Foreskin fibroblast (primary cell): ENCODE results near the genes DNMBP and SEMA4G.

DNA sequence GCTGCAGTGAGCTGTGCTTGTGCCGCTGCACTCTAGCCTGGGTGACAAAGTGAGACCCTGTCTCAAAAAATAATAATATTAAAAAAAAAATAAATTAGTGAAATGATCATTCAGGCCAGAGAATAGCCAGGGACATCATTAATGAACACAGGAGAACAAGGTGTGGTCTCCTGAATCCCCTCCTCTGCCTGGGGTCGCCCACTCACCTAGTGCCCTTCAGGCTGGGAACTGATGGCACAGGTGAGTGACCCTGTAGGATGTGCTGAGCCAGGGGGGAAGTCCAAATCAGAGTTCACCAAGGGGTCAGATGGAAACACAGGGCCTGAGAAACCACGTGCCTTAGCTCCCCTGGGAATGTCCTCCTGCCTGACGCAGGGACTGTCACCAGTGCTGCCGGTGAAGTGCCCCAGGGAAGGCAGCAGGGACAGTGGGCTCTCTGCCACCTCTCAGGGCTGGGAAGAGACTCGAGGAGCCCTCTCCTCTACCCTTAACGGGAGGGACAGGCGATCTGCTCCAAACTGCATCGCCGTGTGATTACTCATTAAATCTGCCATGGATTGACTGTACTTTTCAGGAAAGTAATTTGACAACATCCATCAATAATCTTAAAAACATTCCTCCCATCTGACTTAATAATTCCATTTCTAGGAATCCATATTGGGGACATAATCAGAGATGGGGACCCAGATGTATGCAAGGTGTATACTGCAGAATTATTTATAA lies 5.8 kb upstream of the PYROXD2 start:
- RRBS, result no CpG with 5 or more reads among the region's 10 CpGs

DNA sequence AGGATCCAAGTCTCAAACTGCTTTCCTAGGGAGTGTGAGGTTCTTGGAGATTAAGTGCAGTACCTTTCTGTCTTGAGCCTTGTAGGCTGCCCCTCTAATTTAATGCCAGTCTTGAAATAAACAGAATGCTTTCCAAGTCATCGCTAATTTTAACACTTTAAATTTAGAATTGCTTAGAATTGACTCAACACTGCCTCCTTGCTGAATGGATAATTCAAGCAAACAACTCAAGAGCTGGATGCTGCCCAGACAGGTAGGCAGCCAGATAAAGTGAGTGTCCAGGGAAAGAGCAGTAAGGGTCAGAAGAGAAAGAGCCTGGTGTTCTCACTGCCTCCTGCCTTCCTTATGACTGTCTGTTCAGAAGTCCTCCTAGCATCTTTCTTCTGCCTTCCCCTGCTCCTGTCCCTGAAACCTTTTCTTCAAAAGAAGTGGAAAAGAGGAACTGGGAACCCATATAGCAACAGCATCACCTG lies 3.0 kb upstream of the GOT1 start:
- RRBS, result no CpG with 5 or more reads among the region's 1 CpG

DNA sequence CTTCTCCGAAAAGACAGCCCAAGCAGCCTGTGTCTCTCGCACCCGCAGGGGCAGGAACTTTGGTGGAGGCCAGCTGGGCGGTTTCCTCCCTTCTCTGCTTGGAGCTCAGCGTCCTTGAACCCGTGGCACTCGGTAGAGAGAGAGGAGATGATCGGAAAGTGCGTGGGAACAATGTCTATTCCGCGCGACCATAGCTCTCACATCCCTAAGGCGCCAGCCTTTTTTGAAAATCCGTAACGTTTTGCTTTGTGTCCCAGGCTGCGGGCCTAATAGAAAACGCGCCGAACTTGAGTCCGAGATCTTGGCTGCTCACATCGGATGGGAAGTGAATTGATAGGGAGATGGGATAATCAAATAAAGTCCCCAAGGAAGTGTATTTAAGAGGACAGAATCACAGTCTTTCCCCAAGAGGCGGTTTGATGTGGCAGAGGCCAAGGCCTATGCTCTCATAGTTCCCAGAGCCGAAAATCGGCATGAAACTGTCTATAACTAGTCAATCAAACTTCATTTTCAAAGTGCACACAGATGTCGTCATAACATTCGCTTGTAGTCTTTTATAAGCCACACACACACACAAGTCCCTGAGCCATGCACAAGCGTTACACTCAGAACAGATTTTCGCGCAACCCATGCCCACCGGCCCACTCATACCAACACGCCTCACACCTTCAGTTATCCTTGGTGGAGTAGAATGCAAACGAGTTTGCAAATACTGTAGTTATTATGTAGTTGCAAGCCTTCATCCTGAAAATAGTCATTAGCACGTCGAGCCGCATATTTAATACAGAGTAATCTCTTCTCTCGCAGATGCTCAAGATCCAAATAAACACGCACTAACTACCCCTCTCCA lies 1.4 kb downstream of the NKX2-3 start:
- RRBS, result no CpG with 5 or more reads among the region's 37 CpGs

DNA sequence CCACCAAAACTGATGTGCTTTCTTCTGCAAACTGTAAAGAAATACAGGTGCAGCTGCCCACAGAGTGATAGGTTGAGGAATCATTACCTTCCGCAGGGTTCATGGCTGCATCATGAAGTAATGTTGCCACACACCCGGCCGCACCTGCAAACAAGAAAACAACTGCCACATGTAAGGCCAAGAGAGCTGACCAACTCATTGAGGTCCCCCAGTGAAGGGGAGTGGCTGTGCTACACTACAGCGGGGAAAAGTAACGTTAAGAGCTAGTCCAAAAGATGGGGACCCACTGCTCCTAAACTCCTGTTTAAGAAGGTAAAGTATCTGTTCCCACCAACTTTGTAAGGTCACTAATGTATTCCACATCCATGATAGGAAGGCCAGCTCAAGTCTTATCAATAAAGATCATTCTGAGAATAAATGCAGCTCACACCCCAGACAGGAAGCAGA lies 7.8 kb downstream of the SLC25A28 start:
- RRBS, result no CpG with 5 or more reads among the region's 5 CpGs

DNA sequence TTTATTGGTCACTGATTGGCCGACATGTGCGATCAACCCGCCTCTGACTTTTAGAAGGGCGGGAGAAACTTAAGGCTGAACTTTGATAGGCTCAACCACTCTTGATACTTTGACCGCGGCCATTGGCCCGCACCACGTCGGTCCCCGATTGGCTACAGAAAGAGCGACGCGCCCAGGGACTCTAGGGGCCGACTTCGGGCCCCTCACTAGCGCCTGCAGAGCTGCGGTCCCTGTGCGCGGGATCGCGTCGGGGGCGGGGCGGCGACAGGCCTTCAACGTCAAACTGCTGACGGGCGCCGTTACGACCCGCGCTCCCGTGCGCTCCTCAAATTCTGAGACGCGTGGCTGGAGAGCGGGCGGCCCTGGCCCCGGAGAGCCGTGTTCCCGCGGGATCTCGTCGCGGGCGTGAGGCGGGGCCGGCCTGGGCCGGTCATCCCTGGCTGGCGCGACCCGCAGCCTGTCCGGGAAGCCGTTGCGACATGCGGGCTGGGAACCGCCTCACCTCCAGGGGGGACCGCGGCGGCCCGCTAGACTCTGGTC lies 471 bp upstream of the SLC25A28 start:
- RRBS, result 2% methylated on average over 18 of the region's 61 CpGs

- RRBS, result no CpG with 5 or more reads among the region's 4 CpGs
Observed at GRCh38 chr10:99667092-99667559, 7.8 kb downstream of the ENTPD7 start.

GRCh38 chr10:99921803-99922623 lies 87.7 kb downstream of the DNMBP start:
- RRBS, result no CpG with 5 or more reads among the region's 5 CpGs

DNA sequence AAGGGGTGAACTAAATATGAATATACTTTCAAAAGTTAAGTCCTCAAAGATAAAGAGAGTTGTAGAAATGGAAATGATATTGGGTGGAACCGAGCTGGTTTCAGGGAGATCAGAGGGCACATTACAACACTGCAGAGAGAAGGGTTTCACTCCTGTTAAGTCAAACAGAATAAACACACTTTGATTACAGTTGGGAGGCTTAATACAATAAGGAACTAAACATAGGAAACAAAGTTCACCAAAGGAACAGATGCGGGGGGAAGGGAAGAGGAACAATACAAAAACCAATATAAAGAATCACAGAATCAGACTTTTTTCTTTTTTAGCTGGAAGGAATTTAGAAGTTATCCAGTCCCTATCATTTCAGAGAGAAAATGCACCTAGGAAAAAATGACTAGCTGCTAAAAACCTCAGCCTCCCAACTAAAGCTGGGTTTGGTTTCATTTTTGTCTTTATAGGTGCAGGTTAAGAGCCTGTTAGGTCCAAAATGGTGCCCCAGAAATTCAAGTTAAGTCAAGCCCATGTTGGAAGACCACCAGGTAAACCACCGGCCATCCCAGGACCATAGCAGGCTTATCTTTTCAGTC lies 82.0 kb downstream of the DNMBP start:
- RRBS, result no CpG with 5 or more reads among the region's 3 CpGs

- RRBS, result no CpG with 5 or more reads among the region's 13 CpGs
Observed at GRCh38 chr10:99930259-99931197, 79.2 kb downstream of the DNMBP start.

DNA sequence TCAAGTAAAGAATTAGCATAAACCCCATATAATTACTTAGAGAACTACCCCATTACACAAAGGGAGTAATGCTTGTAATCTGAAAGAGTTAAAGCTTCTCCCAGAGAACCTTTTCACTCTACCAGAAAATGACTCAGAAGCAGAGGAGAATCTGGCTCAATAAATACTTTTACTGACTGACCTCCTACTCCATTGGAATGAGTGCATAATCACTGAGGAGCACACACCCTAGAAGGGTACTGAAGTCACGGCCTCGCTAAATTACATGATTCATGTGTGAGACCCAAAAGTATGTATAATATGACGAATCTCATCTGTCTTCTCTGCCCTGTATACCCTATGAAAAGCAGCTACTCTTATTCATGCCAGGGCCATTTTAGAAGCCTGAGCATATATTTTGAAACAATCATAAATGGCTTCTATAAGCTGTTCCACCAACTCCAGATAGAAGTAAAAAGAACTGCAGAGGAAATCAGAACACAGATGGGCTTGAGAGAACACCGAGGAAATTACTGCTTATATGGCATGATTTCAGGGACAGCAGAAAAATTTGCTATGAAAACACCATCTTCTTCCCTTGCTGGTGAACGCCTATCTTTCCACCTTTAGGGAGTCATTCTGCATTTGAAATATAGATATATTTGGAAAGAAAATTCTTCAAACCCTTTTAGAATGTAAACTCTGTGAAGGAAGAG lies 32.6 kb downstream of the DNMBP start:
- RRBS, result no CpG with 5 or more reads among the region's 5 CpGs

- RRBS, result 1% methylated on average over 24 of the region's 80 CpGs
Observed at GRCh38 chr10:100009769-100010373, at the start of gene DNMBP. Gene DNMBP, minus strand, starts transcription at chr10:100009947.

DNA sequence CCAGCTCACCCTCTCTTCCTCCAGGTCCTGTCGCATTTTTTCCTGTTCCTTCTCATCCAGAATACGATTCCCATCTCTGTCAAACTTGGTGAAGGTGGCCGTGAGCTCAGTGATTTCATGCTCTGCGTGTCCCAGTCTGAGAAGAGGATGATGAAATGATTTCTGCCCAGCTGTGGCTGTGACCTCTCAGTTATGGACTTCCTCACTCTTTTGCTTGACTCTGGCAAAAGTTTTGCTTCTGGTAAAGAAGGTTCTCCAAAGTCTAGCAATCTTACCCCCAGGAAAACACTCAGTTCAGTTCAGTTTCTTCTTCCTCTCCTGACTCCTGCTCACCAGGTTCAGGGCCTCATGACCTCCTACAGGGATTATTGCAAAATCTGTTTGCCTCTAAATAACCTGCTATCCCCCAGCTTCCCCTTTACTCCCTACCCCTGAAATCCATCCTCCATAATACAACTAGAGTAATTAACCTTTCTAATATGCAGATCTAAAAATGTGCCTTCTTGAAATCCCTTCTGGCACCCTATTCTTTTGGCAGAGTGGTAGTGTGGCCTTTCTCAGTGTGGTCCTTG lies 4.9 kb upstream of the BLOC1S2 start:
- RRBS, result no CpG with 5 or more reads among the region's 4 CpGs

DNA sequence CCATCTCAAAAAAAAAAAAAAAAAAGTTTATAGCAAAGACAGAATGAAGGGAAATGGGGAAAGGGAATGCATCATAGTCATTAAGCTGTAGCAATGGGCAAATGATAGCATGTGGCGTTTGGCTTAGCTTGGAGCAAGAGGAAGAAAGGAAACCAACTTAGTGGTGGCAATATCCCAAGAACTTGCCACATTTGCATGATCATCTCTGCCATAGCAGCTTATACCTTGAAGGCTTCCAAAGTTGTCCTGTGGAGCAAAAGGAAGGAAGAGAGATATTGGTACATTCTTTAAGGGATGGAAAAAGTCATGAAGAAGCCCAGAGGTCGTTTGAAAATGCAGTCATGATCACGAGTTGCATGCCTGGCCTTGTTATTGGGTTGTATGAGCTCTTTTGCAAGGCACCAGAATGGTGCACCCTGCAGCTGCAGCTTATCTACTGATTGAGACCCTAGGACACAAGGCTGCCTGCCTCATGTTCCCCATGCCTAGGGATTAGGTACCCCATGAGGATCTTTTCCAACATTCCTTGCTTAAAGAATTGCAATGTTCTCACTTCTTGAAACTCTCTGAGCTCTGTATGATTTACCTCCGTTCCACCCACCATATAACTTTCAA lies 6.7 kb downstream of the SCD start:
- RRBS, result no CpG with 5 or more reads among the region's 4 CpGs

GRCh38 chr10:100363016-100364185 lies 16.4 kb downstream of the SCD start:
- RRBS, result no CpG with 5 or more reads among the region's 6 CpGs

- RRBS, result no CpG with 5 or more reads among the region's 22 CpGs
Observed at GRCh38 chr10:100882692-100883150, 30.0 kb upstream of the SLF2 start.

DNA sequence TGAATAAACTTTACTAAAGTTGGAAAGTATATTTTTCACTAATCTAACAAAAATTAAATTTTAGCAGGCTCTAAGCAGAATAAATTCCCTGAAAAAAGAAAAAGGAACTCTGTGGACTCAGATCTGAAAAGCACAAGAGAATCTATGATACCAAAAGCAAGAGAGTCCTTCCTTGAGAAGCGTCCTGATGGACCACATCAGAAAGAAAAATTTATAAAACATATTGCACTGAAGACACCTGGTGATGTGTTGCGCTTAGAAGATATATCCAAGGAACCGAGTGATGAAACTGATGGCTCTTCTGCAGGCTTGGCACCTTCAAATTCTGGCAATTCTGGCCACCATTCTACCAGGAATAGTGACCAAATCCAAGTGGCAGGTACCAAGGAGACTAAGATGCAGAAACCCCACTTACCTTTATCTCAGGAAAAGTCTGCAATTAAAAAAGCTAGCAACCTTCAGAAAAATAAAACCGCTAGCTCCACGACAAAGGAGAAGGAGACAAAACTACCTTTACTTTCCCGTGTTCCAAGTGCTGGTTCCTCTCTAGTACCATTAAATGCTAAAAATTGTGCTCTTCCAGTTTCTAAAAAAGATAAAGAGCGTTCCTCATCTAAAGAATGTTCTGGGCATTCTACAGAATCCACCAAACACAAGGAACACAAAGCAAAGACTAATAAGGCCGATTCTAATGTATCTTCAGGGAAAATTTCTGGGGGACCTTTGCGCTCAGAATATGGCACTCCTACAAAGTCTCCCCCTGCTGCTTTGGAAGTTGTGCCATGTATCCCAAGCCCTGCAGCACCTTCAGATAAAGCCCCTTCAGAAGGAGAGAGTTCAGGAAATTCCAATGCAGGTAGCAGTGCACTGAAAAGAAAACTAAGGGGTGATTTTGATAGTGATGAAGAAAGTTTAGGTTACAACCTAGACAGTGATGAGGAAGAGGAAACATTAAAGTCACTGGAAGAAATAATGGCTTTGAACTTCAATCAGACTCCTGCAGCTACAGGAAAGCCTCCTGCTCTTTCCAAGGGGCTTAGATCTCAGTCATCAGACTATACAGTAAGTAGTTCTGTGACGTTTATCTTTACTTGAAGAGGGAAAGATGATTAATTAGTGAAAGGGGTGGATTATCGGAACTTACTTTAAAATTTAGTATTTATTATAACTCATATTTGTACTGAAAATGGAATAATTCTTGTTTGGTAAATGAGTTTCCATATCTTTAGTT lies 11.6 kb downstream of the SLF2 start:
- RRBS, result no CpG with 5 or more reads among the region's 11 CpGs

- RRBS, result 3% methylated on average over 18 of the region's 53 CpGs
Observed at GRCh38 chr10:100968784-100969736, at the start of gene SEMA4G. Gene SEMA4G, plus strand, starts transcription at chr10:100969504.

DNA sequence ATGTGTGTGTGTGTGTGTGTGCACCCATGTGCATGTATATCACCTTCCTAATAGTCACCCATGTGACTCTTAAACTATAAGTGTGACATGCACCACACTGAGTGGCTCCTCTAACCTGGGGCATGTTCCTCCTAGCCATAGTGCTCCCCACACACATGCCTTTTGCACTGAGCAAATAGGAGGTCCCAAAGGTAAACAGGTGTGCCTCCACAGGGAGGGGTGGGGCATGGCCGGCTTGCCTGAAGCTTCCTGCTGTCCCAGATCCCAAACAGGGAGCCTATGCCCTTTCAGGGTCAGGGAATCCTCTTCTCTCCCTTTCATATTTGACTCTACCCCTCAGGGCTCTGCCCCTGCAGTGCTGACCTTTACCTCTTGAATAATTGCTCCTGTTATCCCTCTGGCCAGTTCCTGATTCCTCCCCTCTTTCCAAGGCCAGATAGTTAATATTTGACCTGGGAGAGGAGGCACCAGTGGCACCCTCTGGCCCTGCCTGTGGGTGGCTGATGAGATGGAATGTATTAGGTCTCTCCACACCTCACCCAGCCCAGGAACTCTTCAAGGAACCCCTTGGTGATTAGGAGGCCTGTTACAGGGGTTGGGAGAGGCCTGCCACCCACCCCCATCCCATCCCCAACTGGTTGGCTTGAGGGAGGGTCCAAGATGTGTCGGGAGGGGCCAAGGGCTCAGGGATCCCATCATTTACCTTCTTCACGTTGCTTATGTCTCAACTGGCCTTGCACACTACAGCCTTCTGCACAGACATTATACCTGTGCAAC lies 2.0 kb downstream of the SEMA4G start:
- RRBS, result no CpG with 5 or more reads among the region's 3 CpGs

DNA sequence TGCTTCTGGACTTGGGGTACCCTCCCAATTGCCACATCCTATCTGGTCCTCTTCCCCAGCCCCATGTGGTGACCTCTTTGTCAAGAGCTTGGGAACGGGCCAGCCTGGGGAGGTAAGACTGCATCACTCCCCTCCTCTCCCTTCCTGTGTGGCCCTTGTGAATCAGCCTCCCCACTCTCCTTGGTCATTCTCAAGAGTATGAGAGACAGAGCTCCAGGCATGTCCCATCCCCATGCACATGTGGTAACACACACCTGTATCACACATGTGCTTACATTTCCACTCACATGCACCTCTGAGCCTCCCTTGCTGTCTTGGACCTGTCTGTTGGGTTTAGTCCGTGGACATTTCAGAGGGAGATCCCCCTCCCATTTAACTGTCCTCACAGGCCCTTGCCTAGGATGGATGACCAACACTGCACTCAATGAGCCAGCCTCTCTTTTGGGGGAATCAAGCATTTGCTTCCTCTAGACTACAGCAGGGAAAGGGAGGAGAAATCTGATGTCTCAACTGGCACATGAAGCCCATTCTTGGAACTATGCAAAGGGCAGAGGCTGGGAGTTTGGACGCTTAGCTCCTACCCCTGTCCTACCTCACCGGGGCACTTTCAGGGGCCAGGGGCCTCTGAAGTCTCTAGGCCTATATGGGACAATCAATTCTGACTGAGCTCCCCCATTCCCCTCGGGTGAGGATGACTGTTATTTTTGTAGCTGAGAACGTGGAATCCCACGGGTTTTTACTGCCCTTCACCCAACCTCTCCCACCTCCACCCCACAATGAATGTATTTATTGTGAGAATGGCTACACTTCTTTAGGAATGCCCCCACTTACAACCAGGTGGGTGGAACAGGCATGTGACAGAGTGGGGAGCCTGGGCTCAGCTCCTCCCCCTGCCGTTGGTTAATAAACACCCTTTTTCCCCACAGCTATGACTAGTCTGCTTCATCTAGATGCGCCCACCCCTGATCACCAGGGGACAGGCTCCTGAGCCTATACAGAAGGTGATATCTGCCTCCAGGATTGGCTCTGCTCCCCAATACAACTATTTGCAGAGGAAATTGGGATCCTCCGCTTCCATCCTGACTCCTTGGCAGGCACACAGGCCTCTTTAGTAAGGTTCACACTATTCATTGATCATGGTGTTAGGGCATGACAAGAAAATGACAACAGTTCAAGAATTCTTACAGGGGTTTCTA lies 2.2 kb downstream of the MRPL43 start:
- RRBS, result no CpG with 5 or more reads among the region's 10 CpGs